Measurements from ENCODE around the genes EIF3F and LMO1.

DNA sequence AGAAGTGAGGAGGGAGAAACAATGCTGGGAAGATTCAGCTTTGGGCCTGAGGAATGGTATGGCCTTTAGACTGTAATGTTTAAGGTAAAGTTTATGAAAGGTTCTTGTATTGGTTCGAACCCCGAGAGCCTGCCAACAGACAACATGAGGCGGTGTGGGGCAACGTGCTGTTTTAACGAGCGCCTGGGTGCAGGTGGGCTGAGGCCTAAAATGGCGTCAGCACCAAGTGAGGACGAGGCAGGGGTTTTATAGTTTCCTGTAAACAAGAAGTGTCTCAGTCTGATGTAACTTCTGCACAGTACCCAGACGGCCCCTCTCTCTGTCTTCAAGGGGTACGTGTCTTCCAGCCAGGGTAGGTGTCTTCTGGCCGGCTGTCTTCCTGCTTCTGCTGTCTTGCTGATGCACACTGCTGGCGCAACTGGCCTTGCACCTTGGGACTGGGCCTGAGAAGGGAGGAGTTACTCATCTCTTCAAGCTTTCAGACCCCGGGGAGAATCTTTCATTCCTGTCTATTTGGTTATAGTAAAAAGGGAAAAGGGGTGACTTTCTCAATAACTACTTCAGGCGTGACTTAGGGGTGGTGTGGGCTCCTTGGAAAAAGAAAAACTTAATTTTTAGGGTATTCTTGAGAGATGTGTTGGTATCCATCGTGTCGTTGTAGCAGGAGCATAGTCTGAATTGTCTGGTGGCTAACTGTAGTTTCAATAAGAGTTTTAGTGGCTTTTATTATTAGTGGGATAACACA, 2.8 kb downstream of the PPFIBP2 start:
- RRBS: no CpG with 5 or more reads among the region's 16 CpGs

GRCh38 chr11:7521296-7521685, 7.5 kb downstream of the PPFIBP2 start:
- RRBS: no CpG with 5 or more reads among the region's 1 CpG

- RRBS: no CpG with 5 or more reads among the region's 10 CpGs
Measured at GRCh38 chr11:7537976-7538568, 24.3 kb downstream of the PPFIBP2 start.

DNA sequence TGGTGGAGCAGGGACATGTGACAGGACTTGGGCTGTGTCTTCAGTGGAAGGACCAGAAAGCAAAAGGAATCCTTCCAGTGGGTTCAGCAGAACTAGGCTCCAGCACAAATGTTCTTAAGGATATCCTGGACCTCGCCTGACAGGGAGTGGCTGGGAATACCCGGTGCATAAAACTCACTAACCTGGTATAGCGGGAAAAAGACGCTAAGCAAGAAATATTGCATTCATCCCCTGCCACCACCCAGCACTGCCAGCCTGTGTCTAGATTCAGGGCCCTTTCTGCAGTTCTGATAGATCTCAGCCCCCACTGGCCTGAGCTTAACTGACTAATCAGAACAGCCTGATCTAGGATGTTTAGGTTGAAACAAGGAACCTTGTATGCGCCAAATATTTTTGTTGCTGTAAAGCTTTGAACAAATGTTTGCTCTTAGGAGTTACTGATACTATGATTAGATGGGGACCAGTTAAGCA, 24.8 kb downstream of the PPFIBP2 start:
- RRBS: no CpG with 5 or more reads among the region's 5 CpGs

- RRBS: no CpG with 5 or more reads among the region's 1 CpG
Measured at GRCh38 chr11:7604749-7605146, 68.6 kb downstream of the CYB5R2 start.

DNA sequence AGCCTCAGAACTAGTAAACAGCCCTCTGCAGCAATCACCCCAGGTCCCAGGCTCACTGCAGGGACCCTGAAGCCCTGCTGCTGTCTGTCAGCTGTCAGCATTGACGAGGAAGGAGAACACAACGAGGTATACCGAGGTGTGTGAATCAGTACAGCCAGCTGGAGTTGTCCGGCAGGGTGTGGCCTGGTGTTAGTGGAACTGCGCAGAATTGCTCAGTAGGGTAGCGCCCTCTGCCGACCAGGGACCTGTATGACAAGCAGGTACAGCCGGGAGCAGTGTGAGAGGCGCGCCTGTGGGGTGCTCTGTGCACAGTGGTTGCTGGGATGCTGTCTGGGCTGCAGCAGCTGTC, 7.6 kb downstream of the CYB5R2 start:
- RRBS: 22% methylated on average over 4 of the region's 10 CpGs

DNA sequence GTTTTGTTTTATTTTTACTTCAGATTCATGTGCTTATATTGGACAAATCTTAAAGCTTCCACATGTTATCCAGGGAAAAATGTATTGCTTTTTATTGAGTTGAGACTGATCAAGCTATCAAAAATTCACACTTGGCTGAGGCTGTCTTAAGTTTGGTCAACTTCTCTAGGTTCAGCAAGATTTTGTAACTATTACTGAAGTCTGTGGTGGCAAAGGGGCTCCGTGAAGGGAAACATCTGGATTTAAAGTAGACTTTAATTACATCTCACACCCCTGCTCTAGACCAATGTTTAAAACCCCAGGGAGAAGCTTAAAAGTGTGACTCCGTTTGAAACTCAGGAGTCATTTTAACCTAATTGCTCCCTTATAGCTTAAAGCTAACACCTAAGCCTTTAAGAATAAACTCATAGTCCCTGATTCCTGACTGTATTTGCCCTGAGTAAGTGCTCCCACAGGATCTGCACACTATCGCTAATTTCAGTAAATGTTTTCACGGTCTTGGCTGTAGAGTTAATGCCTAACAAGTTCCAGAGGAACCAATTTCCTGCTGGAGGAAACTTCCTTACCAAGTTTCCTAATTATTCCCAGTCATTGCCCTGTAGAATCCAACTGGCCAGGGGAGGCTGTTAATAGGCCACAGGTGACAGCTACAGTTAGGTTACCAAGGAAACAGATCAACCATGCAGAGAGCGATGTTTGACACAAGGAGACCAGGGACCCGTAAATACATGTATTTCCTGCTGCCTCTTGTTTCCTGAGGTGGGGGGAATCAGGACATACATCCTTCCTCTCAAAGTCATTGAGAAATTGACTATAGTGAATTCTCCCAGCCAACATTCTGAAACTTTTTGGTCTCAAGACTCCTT, 40.4 kb downstream of the OR10A6 start:
- RRBS: no CpG with 5 or more reads among the region's 6 CpGs

- RRBS: no CpG with 5 or more reads among the region's 4 CpGs
Measured at GRCh38 chr11:7892666-7893201, 38.3 kb downstream of the OR10A6 start.

GRCh38 chr11:7986663-7987975, at the start of gene EIF3F:
Gene EIF3F, plus strand, starts transcription at chr11:7987337.
- RRBS: no CpG with 5 or more reads among the region's 62 CpGs

GRCh38 chr11:7991612-7992289, 4.6 kb downstream of the EIF3F start:
- RRBS: no CpG with 5 or more reads among the region's 10 CpGs

DNA sequence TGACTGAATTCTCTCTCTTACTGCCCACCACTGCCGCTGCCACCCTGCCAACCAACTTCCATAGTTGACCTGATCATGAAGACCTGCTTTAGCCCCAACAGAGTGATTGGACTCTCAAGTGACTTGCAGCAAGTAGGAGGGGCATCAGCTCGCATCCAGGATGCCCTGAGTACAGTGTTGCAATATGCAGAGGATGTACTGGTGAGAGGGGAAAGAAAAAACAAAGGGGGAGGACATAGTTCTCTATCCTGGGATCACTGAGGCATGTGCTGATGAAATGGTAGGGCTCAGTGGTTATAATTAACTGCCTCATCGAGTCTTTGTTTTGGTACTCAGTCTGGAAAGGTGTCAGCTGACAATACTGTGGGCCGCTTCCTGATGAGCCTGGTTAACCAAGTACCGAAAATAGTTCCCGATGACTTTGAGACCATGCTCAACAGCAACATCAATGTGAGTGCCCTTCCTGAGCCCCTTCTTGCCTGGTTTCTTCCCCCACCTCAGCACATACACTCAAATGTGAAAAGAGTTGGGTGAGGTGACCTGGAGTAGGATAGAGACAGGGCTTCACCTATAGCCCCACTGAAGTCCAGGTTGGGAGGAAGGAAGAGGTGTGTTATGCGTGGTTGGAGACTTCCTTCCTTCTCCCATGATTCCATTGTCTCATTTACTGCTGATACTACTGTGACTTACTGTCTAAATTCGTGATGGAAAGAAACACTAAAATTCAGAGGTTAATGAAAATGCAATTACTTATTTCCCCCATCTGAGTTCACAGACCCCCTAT, 8.0 kb downstream of the EIF3F start:
- RRBS: no CpG with 5 or more reads among the region's 8 CpGs

DNA sequence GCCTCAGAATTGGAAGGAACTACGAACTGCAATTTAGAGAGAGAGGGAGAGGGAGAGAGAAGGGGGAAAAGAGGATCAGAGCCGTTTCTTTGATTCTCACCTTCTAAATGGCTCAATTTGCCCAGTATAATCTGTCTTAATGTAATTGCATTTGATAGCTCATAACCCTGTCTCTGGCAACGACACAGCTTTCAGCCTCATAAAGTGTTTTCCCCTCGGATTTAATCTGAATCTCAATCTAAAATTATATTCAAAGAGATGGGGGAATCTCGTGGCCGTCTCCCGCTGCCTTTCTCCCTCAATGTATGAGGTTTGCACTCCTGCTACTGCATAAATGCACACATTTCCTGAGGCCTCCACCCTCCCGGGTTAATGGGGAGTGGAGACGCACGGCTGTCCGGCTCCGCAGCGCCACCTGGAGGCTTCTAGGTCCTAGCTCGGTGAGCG, at the start of gene LMO1:
TSS of gene LMO1 (minus strand) at position 307 of the 447 bp plus-strand sequence.
- RRBS: no CpG with 5 or more reads among the region's 15 CpGs

DNA sequence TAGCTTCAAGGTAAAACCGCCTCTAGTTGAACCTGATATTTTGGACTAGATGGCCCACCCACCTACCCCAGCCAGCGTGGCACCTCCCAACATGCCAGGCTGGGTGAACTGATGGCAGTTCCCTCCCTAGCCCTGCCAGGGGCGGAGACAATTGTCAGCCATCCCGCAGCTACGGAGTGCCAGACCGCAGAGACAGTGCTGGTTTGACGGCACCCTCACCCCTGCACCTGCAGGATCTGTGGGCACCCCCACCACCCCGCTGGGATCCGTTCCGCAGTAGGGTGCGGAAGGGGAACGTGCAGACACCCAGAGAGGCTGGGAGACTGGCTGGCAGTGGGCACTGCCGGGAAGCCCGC, 4.0 kb upstream of the LMO1 start:
- RRBS: no CpG with 5 or more reads among the region's 14 CpGs

GRCh38 chr11:8268085-8268352, 4.3 kb upstream of the LMO1 start:
- RRBS: 6% methylated on average over 8 of the region's 35 CpGs

- RRBS: no CpG with 5 or more reads among the region's 5 CpGs
Measured at GRCh38 chr11:8671126-8671613, 11.3 kb downstream of the TRIM66 start.

DNA sequence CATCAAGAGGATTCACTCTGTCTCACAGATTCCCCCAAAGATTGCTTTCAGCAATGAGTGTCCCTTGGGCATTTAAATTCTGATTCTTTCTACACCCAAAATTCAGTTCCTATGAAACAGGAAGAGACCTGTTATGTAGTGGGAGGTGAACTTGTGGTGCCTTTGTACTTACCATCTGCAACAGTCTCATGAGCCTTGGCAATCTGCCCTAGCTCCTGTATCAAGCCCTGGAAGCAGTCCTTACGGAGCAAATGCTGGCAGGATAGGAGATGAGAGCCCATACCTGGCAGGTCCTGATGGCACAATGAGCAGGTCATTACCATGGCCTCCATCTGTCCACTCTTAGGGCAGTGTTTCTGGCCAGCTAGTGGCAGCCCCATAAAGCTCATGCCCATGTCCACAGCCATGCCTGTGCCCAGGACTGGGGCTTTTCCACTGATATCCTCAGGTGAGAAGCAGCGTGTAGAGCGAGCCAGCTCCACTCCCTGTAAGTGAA, 10.8 kb downstream of the TRIM66 start:
- RRBS: no CpG with 5 or more reads among the region's 3 CpGs

DNA sequence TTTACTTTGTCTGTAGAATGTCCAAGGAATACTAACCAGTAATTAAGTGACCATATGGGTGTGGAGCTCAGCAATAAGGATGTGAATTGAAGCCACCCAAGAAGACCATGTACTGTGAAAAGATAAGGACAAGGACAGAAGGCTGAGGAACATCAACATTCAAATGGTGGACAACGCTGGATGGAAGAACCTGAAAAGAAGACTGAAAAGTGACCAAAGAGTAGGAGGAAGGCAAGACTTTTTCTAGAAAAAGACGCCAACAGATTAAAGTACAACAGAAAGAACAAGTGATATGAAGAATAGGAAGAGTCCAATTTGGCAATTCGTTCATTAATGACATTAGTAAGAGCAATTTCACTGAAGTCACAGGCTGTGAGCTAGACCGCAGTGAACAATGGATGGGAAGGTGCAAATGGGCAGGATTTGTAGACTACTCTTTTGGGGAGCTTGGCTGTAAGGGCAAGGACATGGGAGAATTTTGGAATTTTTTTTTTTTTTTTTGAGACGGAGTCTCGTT, 1.8 kb downstream of the TRIM66 start:
- RRBS: no CpG with 5 or more reads among the region's 6 CpGs

DNA sequence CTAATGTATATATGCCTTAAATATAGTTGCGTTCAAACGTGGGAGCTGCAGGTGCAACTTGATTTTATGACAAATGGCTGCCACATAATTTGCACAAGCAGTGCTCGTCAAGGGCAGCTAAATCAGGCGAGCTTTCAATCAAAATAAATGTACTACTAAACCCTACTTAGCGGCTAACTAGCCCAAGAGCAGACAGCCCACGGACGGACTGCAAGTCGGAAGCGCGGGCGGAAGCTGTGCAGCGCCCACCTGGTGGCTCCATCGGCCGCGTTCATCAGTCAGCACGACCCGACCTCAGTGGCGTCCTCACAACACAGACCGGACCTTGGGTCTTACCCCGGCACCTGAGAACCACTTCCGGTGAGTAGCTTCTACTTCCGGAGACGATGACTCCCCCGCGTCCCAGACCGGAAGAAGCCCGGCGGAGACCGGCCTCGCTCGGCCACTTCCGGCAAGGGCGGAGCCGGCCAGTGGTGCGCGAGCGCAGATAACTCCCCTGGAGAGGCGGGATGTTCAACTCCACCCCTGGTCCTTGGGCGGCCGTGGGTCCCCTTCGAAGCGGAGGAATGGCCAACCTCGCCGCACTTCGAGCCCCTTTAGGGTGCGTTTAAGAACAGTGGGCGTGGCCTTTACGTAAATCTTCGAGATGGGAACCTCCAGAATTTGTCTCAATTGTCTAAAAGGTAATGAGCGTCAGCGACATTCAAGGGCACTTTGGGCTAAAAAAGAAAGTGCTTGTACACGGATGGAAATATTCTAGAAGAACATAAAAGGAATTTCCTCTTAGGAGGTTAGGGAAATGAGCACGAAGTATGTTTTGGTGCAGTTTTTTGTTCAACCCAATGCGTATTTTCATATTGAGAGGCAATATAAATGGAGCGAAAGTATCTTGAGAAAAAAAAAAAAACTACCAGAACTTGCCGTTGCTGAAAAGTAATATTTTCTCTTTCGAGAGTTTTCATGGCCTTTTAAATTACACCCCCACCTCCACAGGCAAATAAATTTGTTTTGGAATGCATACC, 6.3 kb downstream of the RPL27A start:
- RRBS: no CpG with 5 or more reads among the region's 57 CpGs

DNA sequence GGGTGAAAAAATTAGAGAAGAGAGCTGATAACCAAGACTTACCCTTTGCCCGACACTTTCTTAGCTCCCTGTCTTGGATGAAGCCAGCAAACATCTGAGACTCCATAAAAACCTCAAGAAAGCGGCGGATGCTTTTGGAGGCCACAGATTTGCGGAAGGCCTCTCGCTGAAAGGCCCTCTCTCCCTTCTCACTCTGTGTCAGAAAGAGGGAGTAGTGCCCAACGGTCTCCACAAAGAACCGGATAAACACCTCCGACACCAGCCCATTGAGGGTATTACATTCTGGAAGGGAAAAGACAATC, 13.7 kb downstream of the RPL27A start:
- RRBS: no CpG with 5 or more reads among the region's 8 CpGs

GRCh38 chr11:8697674-8698213, 15.2 kb downstream of the RPL27A start:
- RRBS: no CpG with 5 or more reads among the region's 7 CpGs